Bronchial epithelial cell (primary cell): ENCODE measurements around the gene ZMIZ1.

GRCh38 chr10:78948644-78949088 is 120.1 kb upstream of the ZMIZ1 start:
- RRBS, 2 experiments, result no CpG with 5 or more reads among the region's 5 CpGs

GRCh38 chr10:78960417-78960887 is 108.3 kb upstream of the ZMIZ1 start:
- RRBS, 2 experiments, result no CpG with 5 or more reads among the region's 8 CpGs

DNA sequence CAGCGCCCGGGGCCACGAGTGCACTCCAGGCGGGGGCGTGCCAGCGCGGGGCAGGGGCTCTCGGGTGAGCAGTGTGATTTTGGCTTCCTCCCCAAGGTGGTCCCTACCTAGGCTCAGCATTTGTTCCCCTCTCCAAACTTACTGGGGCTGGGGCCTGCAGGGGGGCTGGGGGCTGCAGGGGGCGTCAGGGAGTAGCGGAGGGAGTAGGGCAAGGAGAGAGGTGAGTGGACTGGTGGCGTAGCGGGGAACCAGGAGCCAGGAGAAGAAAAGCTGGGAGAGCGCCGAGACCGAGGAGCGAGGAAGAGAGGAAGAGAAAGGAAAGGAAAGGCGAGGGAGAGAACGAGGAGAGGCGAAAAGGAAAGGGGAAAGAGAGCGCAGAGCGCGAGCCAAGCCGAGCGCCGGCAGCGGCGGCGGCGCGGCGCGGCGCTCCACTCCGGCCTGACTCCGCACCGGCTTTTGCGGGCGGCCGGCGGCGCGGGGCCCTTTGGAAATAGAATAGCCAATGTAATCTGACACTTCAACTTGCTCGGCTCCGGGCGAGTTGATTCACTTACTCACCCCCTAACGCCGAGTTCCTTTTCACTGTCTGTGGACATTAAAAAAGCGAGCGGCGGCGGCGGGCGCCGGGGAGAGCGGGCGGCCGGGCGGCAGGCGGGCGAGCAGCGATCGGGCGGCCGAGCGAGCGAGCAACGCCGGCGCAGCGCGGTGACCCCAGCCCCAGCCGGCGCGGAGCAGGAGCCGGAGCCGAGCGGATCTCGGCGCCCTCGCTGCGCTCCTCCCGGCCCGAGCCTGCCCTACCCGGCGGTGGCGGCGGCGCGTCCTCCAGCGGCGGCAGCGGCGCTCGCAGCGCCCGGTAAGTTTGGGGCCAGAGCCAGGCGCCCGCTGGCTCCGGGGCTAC is at the start of gene ZMIZ1:
TSS of gene ZMIZ1 (plus strand) at position 549 of the 898 bp plus-strand sequence.
- RRBS, 2 experiments, result 1% methylated on average over 62 to 63 of the region's 99 CpGs

- RRBS, 2 experiments, result no CpG with 5 or more reads among the region's 16 CpGs
These were observed 97.8 kb downstream of the ZMIZ1 start for GRCh38 chr10:79166374-79167062.

DNA sequence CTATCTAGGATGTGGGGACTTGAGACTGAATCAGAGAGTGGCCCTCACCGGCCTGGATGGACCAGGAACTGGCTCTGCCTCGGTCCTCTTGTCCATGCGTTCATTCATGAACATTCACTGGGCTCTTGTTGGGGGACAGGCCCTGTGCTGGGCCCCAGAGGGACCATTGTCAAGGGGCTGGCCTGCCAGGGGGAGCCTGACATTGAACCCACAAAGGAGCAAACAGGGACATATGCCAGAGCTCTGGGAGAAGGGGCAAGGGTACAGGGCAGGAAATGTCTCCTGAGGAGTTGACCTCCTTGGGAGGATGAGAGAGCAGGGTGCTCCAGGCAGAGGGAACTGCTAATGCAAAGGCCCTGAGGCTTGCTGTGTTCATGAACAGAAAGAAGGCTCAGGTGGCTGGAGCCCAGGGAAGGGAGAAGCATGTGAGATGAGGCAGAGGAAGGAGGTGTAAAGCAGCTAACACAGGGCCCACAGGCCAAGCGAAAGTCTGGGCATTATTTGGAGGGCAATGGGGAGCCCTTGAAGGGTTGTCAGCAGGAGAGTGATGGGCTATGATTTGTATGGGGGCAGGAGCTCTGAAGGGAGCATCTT is 136.9 kb upstream of the PPIF start:
- RRBS, 2 experiments, result no CpG with 5 or more reads among the region's 4 CpGs

DNA sequence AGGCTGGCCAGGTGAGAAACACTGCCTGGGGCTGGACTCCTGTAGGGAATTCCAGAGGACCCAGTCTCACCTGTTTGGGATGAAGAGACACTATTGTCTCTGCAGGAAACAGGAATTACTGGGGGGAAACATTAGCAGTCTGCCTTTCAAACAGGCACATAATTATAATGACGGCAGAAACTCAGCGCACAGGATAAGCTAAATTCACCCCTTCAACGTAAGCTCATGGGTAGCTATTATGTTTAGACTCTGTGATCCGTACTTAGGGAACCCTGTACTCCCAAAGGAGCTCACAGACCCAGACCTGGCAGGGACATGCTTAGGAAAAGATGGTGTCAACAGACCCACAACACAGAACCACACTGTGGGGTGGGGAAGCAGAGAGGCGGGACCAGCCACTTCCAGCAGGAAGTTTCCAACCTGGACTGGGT is 117.8 kb upstream of the PPIF start:
- RRBS, 2 experiments, result no CpG with 5 or more reads among the region's 5 CpGs

DNA sequence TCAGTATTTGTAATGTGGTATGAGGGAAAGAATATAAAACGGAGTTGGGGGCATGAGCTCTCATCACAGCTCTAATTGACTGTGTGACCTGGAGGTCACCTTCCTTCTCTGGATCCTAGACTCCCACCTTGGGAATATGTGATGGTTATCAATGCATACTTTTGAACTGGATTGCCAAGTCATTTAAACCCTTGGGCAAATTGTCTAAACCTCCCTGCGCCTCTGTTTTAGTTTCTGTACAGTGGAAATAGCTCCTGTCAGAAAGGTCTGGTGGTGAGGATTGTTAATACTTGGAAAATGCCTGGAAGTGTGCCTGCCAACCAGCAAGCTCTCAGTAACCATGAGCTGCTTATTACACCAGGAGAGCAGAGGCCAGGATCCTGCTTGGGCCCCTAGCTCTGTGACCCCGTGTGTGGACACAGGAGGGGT is 108.7 kb upstream of the PPIF start:
- RRBS, 2 experiments, result no CpG with 5 or more reads among the region's 3 CpGs

GRCh38 chr10:79301504-79302159 is 45.6 kb upstream of the PPIF start:
- RRBS, 2 experiments, result no CpG with 5 or more reads among the region's 12 CpGs

DNA sequence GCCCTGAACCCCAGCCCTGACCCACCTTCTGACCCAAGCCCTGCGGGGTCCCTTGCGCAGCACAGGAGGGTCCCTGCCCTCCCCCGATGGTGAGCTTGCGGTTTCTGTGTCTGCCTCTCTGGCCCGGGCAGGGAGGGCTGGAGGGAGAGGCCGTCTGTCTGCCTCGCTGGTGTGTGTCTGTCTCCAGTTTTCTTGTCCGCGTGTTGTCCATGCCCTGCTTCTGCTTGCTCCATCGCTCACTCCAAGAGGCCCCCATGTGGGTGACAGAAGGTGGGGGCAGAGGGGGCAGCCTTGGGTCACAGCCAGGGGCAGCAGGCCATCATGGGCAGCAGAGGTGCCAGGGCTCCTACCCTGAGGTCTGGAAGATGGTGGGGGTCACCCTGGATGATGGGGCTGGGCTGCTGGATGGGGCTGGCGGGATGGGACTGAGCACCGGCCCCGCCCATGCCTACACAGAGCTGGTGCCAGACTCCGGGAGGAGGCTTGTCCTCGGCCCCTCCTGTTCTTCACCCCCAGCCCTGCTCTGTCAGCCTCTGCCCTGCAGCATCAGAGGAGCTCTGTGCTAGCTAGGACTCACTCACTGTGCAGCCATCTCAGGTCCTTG is 35.8 kb upstream of the PPIF start:
- RRBS, 2 experiments, result no CpG with 5 or more reads among the region's 15 CpGs

- RRBS, 2 experiments, result no CpG with 5 or more reads among the region's 14 CpGs
These were observed 32.2 kb downstream of the PPIF start for GRCh38 chr10:79379178-79380113.

- RRBS, 2 experiments, result under 1 to 2% methylated on average over 2 of the region's 33 CpGs
These were observed 298 bp downstream of the ZCCHC24 start for GRCh38 chr10:79445177-79445475.

- RRBS, 2 experiments, result no CpG with 5 or more reads among the region's 15 CpGs
These were observed 365 bp upstream of the ZCCHC24 start for GRCh38 chr10:79445908-79446069.

GRCh38 chr10:80144002-80144305 is 11.4 kb downstream of the PLAC9 start:
- RRBS, 2 experiments, result no CpG with 5 or more reads among the region's 7 CpGs

- RRBS, 2 experiments, result no CpG with 5 or more reads among the region's 34 CpGs
These were observed 12.1 kb downstream of the PLAC9 start for GRCh38 chr10:80144306-80145450.

- RRBS, 2 experiments, result no CpG with 5 or more reads among the region's 6 CpGs
These were observed 16.6 kb downstream of the MAT1A start for GRCh38 chr10:80272690-80273494.

DNA sequence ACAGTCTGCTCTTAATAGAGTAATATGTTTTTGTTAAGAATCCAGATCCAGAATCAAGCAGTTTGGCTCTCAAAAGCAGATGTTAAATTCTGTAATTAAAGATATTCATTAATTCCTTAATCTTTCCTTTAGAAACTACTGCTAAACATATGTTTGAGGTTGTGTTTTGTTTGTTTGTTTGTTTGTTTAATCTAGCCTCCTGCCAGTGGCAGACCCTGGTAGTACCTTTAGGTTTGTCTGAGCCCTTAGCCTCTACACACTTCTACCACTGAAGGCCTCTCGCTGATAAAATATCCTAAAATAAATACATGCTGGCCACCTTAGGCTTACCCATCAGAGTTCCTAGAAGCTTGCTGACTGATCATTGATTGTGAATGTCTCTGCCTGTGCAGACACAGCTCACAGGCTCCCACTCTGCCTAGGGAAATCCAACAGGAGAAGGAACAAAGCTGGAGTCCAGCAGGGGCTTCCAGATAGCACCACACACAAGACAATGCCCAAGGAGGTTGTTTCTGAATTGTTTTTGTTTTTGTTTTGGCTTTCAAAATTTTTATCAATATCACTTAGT is 2.6 kb downstream of the MAT1A start:
- RRBS, 2 experiments, result no CpG with 5 or more reads among the region's 1 CpG

DNA sequence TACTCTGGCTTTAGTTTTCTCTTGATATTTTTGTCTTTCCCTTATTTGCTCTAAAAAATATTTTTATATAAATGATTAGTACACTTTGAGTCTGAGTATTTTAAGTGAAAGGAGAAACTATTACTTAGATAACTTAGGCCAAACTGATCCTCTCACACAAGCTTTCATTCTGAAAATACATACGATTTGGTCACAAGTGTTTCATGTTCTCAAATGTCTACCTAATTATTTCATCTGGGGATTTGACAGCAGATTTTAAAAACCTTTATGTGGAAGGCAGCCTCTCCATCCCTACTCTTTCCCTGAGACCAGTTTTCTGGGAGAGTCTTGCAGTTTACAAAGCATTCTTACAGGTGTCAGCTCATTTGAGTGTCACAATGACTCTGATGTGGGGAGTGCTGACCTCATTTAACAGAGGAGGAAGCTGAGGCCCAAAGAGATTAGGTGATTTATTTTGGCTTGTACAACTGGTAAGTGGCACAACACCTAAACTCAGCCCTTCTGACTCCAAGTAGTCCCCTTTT is 33.1 kb upstream of the MAT1A start:
- RRBS, 2 experiments, result no CpG with 5 or more reads among the region's 1 CpG

DNA sequence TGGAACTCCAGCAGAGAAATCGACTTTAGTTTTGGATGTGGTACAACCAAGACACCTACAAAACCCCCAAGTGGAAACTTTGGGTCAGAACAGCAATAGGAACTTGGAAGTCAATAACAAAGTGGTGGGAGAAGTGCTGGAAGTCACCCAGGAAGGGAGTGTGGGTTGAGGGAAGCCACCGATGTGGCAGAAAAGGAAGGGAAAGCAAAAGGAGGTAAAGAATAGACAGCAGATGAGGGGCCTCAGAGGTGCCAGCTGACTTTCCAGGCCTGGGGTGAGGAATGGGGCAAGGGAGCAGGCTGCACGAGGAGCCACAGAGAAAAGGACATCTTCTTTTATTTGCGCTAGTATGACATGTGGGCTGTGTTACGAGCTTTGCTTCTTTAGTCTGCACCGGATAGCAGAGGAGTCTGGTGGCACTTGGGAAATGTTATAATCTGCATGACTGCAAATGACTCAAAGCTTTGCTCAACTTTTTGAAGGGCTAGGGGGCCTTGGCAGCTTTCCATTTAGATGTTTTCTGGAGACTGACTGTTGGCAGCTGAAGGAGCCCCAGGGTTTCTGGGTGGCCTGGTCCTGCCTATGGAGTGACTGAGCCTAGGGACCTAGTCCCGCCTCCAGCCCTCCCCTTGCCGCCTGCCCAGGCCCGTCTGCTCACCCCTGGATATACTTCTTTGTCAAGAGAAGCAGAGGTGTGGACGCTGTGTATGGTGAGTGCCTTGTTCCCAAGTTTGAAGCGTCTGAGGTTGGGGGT is 5.0 kb downstream of the PRXL2A start:
- RRBS, 2 experiments, result no CpG with 5 or more reads among the region's 11 CpGs